Peyer's patch (tissue), 4 donors: ENCODE data around the gene VAMP1.

DNA sequence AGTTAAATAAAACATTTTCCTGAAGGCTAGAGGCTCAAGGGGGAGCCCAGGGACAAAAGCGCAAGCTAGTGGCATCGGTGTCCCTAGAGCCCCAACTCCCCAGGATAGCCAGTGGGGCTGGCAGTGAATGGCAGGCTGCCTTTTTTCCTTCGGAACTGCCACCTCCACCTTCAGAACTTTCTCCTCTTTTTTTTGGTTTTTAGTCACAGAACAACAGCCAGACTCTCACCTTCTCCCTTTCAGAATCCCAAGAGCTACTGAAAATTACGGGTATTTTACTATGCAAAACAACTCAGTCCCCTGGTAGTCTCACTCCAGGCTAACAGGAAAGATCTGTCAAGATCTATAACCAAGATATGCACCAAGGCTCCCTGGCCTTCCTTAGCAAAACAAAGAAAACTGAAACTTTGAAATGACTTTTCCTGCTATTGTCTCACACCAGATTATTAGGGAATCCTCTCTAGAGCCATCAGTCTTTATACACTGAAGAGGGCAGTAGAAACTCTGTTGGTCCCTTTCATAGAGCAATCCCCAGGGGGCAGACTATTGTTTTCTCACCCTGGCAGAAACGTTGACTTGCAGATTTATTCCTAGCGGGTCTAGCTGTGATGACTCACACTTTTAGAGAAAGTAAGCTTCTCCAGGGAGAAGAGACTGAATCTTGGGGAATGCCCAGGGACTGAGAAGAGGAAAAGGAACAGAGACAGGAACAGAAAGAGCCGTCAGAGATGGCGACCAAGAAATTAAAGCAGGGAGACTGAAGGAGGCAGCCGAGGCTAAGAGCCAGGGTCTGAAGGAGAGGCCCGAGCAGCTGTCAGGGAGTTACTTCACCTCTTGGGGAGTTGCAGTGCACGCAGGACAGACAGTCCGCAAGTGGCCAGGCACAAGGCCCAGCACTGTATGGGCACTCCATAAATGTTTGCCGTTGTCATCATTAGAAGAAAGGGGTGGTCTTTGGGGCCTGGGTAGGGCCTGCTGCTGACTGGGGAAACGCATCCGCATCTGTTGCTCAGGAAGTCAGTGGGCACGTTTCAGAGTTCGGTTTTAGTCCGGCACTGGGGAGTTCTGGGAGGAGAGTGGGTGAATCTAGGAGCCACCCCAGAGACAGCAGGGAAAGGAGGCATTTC is 12.8 kb downstream of the PLEKHG6 start:
- PRO-cap = no peak
- RAMPAGE, long total RNA, 4 experiments = start-site peak on the plus strand in 1 of 4 experiments, centred at position 594 of the sequence, 102 reads per replicate

DNA sequence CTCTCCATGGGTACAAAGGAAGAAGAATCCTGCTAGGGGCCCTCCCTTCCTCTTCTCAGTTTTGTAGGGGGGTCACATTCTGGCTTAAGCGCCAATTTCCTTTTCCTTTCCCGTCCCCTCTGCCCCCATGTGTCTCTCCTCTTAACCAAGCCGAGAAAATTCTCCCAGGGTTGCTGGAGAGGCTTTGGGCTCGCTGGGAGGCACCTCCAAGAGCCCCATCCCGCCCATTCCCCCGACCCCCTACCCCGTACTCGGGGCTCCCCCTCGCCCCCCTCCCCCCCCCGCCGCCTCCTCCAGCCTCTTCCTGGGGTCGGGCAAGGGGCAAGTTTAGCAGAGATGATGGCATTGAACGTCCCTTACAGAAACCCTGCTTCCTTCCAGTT is 13.5 kb downstream of the PLEKHG6 start:
- PRO-cap = no peak
- RAMPAGE, long total RNA, 4 experiments = no peak in any of the 4 experiments

DNA sequence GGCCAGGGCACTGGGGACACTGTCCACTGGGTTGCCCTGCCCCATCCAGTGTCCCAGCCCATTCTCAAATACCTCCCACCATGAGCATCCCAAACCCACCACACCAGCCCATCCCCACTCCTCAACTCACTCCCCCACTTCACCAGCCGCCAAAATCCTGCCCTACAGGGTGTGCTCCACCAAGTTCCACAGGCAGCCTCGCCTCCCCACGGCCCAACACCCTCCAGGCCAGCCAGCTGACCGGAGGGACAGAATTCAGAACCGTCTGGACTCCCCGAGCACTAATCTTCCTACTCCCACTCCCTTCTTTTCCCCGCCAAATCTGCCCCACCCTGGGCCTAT is 773 bp downstream of the TNFRSF1A start:
- PRO-cap = no peak
- RAMPAGE, long total RNA, 4 experiments = no peak in any of the 4 experiments

DNA sequence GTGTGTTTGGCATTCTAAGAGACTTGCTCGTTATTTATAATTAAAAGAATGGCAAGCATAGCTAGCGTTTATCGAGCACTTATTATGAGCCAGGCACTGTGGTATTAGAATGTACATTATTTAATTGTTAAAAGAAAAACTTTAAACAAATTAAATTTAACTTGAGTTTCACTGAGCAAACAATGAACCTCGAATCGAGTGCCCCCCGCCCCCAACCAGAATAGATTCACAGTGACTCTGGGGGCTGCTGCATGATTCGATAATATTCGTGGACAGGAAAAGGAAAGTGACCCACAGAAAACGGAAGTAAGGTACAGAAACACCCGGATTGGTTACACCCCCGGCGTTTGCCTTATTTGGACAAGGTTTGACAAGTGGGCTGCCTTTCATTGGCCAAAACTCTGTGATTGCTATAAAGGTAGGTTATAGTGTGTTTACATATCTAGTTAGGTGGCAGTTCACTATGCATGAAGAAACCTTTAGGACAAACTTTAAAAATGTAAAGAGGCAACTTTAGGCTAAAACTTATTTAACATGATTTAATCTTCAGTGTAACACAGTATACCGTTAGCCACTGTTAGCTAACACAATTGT is 7.3 kb downstream of the SCNN1A start:
- PRO-cap = no peak
- RAMPAGE, long total RNA, 4 experiments = no peak in any of the 4 experiments

DNA sequence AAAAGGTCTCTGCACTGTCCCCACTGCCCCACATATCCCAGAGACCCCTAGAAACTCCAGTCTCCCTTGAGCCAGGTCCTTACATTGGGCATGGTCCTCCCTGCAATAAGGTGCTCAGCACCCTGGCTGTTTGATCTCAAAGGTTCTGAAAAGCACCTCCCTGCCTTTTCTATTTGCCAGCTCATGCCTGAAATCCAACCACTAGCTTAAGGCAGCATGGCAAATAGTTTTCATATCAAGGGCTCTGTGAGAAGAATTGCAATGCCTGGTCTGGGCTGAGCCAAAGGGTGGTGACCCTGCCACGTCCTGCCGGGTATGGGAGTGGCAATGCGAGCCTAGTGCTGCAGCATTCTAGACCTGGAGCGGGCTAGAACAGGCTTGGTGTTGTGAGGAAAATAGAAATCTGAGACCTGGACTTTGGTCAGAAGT is 2.2 kb upstream of the SCNN1A start:
- PRO-cap = bidirectional peak, plus-strand start at position 349 of the sequence, minus-strand start at position 138 of the sequence
- RAMPAGE, long total RNA, 4 experiments = no peak in any of the 4 experiments

GRCh38 chr12:6470517-6471471 is at the start of gene VAMP1:
Gene VAMP1, minus strand, starts transcription at chr12:6470677.
- PRO-cap = bidirectional peak, plus-strand start at chr12:6470839, minus-strand start at chr12:6470674
- RAMPAGE, long total RNA, 4 experiments = start-site peak on the minus strand in 3 of 4 experiments, at chr12:6470598-6470679 at its widest, 11 to 21 reads per replicate

GRCh38 chr12:6494420-6494716 is 466 bp downstream of the NCAPD2 start:
- PRO-cap = no peak
- RAMPAGE, long total RNA, 4 experiments = no peak in any of the 4 experiments

- PRO-cap = no peak
- RAMPAGE, long total RNA, 4 experiments = start-site peak on the plus strand in 1 of 4 experiments, at chr12:6536930-6537216 at its widest, 273 to 413 reads per replicate
Measured at GRCh38 chr12:6536858-6537443, 2.6 kb downstream of the GAPDH start.

- PRO-cap = bidirectional peak, plus-strand start at chr12:6542516, minus-strand start at chr12:6542406
- RAMPAGE, long total RNA, 4 experiments = no peak in any of the 4 experiments
Measured at GRCh38 chr12:6542127-6542710, 7.9 kb downstream of the GAPDH start.

- PRO-cap = no peak
- RAMPAGE, long total RNA, 4 experiments = no peak in any of the 4 experiments
Measured at GRCh38 chr12:6547929-6548384, 7.9 kb downstream of the IFFO1 start.

- PRO-cap = no peak
- RAMPAGE, long total RNA, 4 experiments = no peak in any of the 4 experiments
Measured at GRCh38 chr12:6575599-6575899, 7.5 kb upstream of the NOP2 start.

GRCh38 chr12:6581038-6581541 is 13.0 kb upstream of the NOP2 start:
- PRO-cap = no peak
- RAMPAGE, long total RNA, 4 experiments = start-site peak on the minus strand in 2 of 4 experiments, at chr12:6581293-6581372 at its widest, 76 to 104 reads per replicate

DNA sequence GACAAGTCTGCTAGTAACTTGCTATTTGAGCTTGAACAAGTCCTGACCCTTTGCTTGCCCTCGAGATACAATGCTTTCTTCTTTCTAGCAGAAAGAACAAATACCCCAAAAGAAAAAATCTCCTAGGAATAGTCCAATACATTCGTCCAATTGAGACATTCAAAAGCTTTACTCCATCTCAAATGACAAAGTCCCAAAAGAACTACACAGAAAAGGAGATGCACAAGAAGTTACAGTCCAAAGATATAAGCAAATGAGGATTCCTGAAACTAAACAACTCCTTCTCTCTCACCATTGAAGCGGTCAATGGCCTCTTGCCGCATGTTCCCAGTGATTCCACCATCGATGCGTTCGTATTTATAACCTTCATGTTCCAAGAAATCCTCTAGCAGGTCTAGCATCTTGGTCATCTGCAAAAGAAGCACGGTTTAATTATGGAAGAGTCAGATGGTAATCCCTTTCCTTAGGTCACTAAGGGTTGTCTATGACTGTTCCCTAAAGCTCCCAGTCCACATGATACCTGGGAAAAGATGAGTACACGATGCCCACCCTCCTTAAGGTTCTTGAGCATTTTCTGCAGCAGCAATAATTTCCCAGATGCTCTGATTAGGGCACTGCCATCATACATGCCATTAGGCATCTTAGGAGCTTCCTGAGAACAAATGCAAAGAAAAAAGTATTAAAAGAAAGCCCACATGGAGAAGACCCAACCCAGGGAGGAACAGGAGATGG is 15.8 kb downstream of the CHD4 start:
- PRO-cap = no peak
- RAMPAGE, long total RNA, 4 experiments = no peak in any of the 4 experiments

GRCh38 chr12:6592806-6593316 is 14.3 kb downstream of the CHD4 start:
- PRO-cap = no peak
- RAMPAGE, long total RNA, 4 experiments = no peak in any of the 4 experiments

GRCh38 chr12:6594364-6594894 is 12.8 kb downstream of the CHD4 start:
- PRO-cap = no peak
- RAMPAGE, long total RNA, 4 experiments = no peak in any of the 4 experiments

DNA sequence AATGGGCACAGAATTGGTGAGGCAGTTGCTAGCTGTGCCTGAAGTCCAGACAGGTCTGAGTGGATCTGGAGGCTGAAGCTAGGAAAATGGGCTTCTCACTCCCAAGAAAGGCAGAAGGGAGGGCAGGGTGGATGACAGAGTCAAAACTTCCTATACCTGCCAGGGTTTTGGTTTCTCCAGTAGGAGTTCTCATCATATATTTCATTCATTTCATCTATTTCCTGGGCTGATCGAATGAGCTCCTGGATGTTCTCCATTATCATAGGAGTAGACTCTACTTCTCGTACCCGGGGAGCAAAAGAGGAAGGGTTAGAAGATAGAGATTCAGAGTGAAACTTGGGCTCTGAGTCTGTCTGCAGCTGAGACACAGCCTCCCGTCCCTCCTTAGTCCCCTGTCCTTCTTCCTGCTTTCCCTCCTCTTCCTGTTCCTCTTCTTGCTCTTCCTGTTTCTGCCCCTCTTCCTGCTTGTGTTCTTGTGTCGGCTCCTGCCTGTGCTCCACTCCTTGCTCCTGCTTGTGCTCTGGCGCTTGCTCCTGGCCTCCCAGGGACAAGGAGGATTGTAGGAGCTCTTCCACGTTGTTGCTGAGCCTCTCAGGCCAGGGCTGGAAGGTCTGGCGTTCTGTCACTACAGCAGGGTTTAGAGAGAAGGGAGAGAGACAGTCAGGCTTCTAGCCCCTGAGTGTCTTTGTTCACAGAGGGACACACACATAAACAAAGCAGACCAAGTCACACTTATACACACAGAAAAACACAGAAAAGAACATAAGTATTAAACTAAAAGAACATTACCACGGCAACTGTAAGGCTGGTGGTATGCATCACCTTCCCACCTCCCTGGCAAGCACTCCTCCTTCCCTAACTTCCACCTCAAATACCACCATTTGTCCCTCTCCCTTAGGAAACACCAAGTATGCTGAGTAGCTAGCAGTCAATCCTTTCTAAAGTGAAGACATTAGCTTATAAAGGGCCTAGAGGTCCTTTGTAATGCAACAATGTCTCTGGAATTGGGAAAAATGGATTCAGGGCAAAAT is 2.9 kb downstream of the ACRBP start:
- PRO-cap = unidirectional peak, plus-strand start at position 468 of the sequence
- RAMPAGE, long total RNA, 4 experiments = no peak in any of the 4 experiments

DNA sequence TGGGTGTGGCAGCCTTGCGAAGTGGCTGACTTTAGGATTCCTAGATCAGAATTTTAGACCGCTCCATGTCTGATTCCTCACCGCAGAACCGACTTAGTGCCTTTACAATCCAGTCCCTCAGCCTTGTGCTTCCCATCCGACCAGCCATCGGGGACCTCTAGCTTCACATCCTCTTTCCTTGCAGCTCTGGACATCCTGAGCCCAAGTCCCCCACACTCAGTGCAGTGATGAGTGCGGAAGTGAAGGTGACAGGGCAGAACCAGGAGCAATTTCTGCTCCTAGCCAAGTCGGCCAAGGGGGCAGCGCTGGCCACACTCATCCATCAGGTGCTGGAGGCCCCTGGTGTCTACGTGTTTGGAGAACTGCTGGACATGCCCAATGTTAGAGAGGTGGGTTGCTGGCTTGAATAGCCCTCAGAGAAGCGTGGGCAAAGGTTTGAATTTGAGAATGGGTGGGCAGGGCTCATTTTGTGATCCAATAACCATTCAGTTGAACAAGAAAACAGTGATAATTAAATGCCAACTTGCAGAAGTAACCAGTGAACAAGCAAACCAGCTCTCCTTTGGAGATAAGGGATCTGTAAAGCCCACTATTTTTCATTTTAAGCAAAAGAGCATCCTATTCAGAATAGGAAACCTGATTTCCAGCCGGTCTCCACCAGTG is 715 bp downstream of the COPS7A start:
- PRO-cap = no peak
- RAMPAGE, long total RNA, 4 experiments = no peak in any of the 4 experiments

- PRO-cap = no peak
- RAMPAGE, long total RNA, 4 experiments = no peak in any of the 4 experiments
Measured at GRCh38 chr12:6735591-6736206, 11.9 kb downstream of the COPS7A start.

- PRO-cap = bidirectional peak, plus-strand start at chr12:6753728, minus-strand start at chr12:6753472
- RAMPAGE, long total RNA, 4 experiments = no peak in any of the 4 experiments
Measured at GRCh38 chr12:6753326-6754549, 797 bp upstream of the MLF2 start.

GRCh38 chr12:6775737-6776107 is 3.4 kb downstream of the LAG3 start:
- PRO-cap = no peak
- RAMPAGE, long total RNA, 4 experiments = no peak in any of the 4 experiments